HT1080 (cell line): Measurements from ENCODE around the genes FAM205A, ATOSB and TPM2.

GRCh38 chr9:34729167-34729738, at the start of gene FAM205A:
Gene FAM205A, minus strand, starts transcription at chr9:34729488.
RAMPAGE:
- cytosol, long total RNA: no peak
- long total RNA: no peak
- nucleus, long total RNA: no peak

DNA sequence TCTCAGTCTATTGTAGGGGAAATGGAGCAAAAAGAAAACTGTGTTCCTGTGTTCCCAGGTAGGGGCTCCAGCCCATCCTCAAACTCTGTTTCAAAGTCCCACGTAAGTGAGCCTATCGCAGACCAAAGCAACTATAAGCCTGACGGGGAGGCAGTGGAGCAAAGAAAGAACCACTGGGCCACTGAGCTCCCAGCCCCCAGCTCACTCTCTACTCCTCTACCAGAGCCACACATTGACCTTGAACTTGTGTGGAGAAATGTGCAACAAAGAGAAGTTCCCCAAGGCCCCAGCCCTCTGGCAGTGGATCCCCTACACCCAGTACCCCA, 2.4 kb downstream of the C9orf131 start:
RAMPAGE:
- cytosol, long total RNA: no peak
- long total RNA: no peak
- nucleus, long total RNA: no peak

RAMPAGE:
- cytosol, long total RNA: no peak
- long total RNA: no peak
- nucleus, long total RNA: no peak
Observed at GRCh38 chr9:35110368-35110852, 5.3 kb downstream of the ATOSB start.

RAMPAGE:
- cytosol, long total RNA: start-site peak on the minus strand at chr9:35115861-35115917, 52 and 23 reads in 2 replicates
- long total RNA: no peak
- nucleus, long total RNA: no peak
Observed at GRCh38 chr9:35115601-35116599, at the start of gene ATOSB. Gene ATOSB, minus strand, starts transcription at chr9:35115862.

DNA sequence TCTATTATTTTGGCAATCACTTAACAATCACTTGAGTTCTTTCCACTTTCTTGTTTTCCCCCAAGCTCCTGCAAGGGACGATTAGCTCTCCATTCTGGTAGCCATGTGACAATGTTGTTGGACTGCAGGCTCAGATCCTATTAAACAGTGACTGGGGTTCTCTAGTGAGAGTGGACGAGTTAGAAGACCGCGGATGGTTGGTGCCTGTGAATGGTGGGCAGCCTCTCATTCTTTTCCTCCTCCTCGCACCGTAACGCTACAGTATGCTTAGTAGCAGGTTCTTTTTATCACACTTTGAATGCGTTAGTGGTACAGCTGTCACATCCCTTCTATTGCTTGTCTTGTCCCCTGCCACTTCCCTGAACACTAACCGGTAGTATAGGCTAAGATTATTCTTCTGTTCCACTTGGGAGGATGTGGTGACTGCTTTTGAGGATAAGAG, 636 bp downstream of the UNC13B start:
RAMPAGE:
- cytosol, long total RNA: no peak
- long total RNA: no peak
- nucleus, long total RNA: no peak

DNA sequence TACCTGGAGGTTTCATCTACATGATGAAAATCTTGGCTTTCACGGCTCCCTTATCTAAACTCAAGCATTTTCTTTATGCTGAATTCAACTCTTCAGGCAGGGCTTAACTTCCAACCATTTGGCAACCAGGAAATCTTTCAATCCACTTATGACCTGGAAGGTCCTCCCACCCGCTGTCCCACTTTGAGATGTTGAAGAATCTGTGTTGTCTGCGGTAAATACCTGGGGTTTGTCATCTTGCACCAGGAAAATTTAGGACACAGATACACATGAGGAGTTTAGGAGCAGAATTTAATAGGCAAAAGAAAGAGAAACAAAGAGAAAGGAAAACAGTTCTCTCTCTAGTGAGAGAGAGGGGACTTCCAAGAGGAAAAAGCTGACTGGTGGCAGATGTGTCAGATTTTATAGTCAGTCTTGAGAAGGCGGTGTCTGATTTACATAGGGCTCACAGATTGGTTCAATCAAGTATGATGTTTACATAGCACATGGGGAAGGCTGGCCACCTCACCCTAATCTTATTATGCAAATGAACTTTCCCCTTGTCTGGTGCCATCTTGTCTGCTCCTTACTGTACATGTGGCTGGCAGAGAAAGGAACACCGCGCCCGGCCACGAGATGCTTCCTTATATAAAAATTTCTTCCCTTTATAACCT, 24.6 kb downstream of the UNC13B start:
RAMPAGE:
- cytosol, long total RNA: no peak
- long total RNA: no peak
- nucleus, long total RNA: no peak

RAMPAGE:
- cytosol, long total RNA: no peak
- long total RNA: no peak
- nucleus, long total RNA: no peak
Observed at GRCh38 chr9:35398680-35399350, 91.1 kb upstream of the RUSC2 start.

GRCh38 chr9:35470921-35471462, 18.9 kb upstream of the RUSC2 start:
RAMPAGE:
- cytosol, long total RNA: no peak
- long total RNA: no peak
- nucleus, long total RNA: no peak

RAMPAGE:
- cytosol, long total RNA: no peak
- long total RNA: no peak
- nucleus, long total RNA: no peak
Observed at GRCh38 chr9:35517700-35518582, 28.0 kb downstream of the RUSC2 start.

GRCh38 chr9:35598926-35599481, 6.1 kb upstream of the TESK1 start:
RAMPAGE:
- cytosol, long total RNA: no peak
- long total RNA: no peak
- nucleus, long total RNA: no peak

GRCh38 chr9:35687892-35688682, 1.6 kb downstream of the TPM2 start:
RAMPAGE:
- cytosol, long total RNA: no peak
- long total RNA: no peak
- nucleus, long total RNA: no peak

DNA sequence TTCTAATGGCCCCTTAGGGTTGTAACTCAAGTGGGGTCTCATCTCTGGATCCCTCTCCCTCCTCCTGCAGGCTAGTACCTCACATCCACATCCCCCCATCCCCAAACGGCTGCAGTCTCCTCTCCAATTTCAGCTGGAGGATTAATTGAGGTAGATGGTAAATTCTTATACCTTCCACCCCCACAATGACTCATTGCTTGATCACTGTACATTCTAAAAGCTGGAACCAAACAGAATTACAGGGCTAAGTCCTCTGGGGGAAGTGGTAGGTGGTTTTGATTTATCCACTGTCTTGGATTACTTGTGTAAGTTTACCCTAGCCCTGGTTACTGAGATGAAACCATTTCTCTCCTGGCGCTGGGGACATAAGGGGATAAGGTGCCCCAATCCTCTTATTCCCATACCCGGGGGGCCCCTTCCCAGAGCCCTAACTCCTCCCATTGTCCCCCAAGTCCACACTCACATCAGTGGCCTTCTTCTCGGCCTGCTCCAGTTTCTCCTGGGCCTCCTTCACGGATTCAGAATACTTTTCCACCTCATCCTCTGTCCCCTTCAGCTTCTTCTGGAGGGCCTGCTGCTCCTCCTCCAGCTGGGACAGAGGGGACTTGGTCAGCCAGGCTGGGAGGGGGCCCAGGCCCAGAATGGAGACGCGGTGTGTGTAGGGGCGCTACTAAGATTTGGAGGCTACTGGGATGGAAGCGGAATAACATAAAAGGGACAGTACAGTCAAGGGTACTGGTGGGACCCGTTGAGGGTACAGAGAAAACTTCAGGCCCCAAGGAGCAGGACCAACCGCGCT, 843 bp downstream of the TPM2 start:
RAMPAGE:
- cytosol, long total RNA: no peak
- long total RNA: no peak
- nucleus, long total RNA: no peak

RAMPAGE:
- cytosol, long total RNA: start-site peak on the minus strand at chr9:35689817-35689973, 4,384 and 3,113 reads in 2 replicates
- long total RNA: start-site peak on the minus strand at chr9:35689913-35689925, 839 reads
- nucleus, long total RNA: start-site peak on the minus strand at chr9:35689886-35689962, 710 and 129 reads in 2 replicates
Observed at GRCh38 chr9:35689482-35690065, at the start of gene TPM2. Gene TPM2, minus strand, starts transcription at chr9:35689925.

DNA sequence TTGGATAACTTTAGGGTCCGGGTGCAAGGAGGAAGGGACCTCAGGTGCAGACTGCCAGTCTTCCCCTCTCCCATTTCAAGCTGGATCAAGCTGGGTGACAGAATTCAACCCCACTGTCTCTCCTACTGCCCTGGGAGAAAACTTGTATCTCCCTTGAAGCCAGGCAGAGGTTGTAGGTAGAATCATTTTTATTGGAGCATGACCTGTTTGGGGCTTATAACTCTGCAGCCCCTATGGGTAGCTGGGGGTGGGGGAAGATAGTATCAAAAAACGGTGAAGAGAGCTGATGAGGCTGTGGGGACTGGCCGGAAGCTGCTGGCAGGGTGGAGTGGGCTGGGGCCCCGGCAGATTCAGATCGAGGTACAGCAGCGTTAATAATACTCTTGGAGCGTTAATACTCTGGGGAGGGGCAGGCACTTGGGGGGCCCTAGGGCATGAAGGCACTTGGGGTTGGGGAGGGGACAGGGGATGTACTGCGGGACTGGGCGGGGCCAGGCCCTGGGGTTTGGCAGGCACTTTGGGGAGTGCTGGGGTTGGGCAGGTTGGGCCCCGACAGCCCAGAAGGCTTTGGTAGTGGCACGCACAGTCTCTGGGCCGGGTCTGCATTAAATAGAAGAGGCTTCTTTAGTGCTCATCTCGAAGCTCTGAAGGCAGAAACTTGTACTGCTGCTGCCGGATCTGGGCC, 7.6 kb upstream of the TPM2 start:
RAMPAGE:
- cytosol, long total RNA: no peak
- long total RNA: no peak
- nucleus, long total RNA: no peak

GRCh38 chr9:35725140-35725379, 6.9 kb downstream of the TLN1 start:
RAMPAGE:
- cytosol, long total RNA: no peak
- long total RNA: no peak
- nucleus, long total RNA: no peak

GRCh38 chr9:35741829-35742796, 6.9 kb downstream of the GBA2 start:
RAMPAGE:
- cytosol, long total RNA: no peak
- long total RNA: no peak
- nucleus, long total RNA: no peak

DNA sequence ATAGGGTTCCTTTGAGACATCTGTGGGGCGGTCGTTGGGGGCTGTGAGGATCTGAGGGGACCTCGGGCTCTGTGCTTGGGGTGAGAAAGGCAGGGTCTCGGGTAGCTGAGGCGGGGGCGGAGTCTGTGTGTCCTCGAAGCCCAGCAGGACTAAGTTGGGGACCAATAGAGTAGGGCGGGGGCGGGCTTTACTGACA, 132 bp upstream of the TMEM8B start:
RAMPAGE:
- cytosol, long total RNA: no peak
- long total RNA: no peak
- nucleus, long total RNA: no peak

RAMPAGE:
- cytosol, long total RNA: no peak
- long total RNA: no peak
- nucleus, long total RNA: no peak
Observed at GRCh38 chr9:35834331-35834750, 5.3 kb downstream of the TMEM8B start.

RAMPAGE:
- cytosol, long total RNA: no peak
- long total RNA: no peak
- nucleus, long total RNA: no peak
Observed at GRCh38 chr9:35908463-35909066, 725 bp upstream of the SPAAR start.

DNA sequence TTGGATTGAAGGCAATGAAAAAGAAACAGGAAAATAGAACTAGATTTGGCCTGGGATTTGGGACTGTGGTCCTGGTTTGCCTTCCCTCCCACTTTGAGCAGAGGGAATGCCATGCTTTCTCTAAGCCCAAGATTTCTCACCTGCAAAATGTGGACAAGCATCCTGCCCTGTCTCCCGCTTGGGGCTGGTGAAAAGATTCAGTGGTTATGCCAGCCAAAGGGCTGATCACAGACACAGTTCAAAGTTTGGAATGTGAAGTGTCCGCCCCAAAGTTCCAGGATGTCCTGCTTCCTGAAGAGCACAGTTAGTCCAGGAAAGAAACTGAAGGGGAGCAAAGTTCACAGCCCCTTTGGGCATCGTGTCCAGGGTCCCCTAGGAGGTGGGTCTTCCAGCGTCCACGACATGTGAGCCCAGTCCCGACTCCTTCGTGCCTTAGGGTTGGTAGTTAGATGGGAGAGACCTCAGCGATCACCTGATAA, 19.9 kb downstream of the SPAAR start:
RAMPAGE:
- cytosol, long total RNA: no peak
- long total RNA: no peak
- nucleus, long total RNA: no peak